ENCODE measurements around a stretch of chr10.

GRCh38 chr10:27046254-27046751 is 54.0 kb downstream of the ANKRD26 start:
- PRO-cap: no peak

DNA sequence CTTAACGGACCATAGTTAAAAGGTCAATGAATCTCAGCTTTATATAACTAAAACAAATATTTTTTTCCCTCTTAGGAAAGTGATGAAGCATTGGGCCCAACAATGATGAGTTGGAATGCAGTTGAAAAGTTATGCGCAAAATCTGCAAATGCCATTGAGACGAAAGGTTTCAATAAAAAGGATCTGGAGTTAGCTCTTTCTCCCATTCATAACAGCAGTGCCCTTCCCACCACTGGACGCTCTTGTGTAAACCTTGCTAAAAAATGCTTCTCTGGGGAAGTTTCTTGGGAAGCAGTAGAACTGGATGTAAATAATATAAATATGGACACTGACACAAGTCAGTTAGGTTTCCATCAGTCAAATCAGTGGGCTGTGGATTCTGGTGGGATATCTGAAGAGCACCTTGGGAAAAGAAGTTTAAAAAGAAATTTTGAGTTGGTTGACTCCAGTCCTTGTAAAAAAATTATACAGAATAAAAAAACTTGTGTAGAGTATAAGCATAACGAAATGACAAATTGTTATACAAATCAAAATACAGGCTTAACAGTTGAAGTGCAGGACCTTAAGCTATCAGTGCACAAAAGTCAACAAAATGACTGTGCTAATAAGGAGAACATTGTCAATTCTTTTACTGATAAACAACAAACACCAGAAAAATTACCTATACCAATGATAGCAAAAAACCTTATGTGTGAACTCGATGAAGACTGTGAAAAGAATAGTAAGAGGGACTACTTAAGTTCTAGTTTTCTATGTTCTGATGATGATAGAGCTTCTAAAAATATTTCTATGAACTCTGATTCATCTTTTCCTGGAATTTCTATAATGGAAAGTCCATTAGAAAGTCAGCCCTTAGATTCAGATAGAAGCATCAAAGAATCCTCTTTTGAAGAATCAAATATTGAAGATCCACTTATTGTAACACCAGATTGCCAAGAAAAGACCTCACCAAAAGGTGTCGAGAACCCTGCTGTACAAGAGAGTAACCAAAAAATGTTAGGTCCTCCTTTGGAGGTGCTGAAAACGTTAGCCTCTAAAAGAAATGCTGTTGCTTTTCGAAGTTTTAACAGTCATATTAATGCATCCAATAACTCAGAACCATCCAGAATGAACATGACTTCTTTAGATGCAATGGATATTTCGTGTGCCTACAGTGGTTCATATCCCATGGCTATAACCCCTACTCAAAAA is 15.1 kb downstream of the MASTL start:
- PRO-cap: no peak

DNA sequence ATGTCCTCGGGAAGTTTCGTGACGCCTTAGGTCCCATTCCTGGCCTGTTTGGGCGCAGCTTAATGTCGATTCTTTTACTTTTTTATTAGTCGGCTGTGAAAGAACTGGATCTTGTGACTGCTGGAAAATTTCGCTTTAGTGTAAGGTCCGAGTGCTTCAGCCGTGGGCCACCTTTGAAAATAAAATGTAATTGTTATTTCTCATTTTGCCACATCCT is 694 bp downstream of the RAB18 start:
- PRO-cap: no peak

DNA sequence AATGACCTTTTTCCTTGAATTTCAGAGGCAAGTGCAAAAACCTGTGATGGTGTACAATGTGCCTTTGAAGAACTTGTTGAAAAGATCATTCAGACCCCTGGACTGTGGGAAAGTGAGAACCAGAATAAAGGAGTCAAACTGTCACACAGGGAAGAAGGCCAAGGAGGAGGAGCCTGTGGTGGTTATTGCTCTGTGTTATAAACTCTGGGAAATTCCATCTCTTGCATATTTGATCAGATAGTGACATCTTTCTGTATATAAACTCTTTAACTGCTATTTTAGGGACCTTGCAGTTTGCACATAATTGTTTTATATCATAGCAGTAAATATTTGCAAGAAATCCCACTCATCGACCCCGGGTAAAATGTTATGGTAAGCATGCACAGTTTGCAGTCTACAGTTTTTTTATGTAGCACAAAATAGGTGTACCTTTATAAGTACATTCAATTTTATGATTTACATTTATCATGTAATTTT is 33.8 kb downstream of the RAB18 start:
- PRO-cap: no peak

- PRO-cap: no peak
Measured at GRCh38 chr10:27743763-27744066, 1.9 kb downstream of the MKX start.

GRCh38 chr10:27747144-27747436 is 1.5 kb upstream of the MKX start:
- PRO-cap: no peak

DNA sequence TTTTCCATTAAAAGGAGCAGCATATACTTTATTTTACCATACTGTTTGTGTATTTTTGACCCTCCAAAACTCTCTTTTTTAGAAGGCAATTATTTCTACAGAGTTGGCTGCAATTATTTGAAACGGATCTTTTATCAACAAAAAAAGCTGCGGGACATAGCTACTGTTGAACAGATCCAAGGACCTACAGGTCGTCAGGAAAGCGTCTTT is 93.0 kb upstream of the MKX start:
- PRO-cap: no peak

DNA sequence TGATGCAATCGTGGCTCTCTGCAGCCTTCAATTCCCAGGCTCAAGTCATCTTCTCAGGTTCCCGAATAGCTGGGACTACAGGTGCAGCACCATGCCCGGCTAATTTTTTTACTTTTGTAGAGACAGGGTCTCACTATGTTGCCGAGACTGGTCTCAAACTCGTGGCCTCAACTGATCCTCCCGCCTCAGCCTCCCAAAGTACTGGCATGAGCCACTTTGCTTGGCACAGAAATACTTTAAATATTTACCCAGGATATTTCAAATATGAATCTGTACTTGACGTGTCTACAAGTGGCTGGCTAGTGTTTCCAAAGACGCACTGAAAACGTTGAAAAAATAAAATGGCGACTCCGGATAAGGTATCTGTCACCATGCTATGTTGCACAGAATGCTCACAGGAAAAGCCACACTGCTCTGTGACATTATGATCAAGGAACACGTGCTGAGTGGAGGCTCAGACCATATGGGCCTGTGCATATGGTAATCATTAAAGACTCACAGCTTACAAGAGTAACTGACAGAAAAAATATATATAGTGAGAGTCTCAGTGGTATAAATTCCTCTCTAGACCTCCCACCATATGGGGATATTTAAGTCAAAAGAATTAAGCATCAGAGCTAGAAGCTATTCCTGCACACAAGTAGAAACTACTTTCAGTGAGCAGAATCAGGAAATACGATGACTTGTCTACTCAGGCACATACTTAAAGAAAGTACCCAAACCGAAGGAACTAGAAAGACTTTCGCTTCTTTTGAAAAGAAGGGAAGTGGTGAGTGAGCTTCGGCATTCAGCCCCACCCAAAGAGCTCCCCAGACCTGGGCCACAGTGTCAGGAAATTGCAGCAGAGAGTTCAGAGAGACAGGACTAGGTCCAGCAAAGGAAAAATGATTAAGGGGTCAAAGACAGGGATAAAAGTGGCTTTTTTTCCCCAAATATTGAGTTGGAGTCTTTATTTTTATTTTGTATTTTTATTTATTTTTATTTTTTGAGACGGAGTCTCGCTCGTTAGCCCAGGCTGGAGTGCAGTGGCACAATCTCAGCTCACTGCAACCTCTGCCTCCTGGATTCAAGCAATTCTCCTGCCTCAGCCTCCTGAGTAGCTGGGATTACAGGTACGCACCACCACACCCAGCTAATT is 65.1 kb upstream of the MPP7 start:
- PRO-cap: no peak

DNA sequence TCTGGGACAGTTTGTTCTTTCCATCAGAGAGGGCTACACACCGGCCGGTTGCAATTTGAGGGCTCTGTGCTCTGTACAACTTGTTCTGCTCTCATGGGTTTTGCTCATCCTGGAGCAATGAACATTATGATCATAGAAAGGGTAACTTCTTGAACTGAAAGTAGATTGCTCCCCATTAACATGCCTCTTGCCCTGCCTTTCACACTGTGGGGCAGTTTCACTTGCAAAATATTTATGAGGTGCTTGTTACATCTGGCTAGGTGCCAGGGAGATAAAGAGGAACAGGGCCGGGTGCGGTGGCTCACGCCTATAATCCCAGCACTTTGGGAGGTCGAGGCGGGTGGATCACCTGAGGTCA is 97.3 kb upstream of the MPP7 start:
- PRO-cap: no peak

DNA sequence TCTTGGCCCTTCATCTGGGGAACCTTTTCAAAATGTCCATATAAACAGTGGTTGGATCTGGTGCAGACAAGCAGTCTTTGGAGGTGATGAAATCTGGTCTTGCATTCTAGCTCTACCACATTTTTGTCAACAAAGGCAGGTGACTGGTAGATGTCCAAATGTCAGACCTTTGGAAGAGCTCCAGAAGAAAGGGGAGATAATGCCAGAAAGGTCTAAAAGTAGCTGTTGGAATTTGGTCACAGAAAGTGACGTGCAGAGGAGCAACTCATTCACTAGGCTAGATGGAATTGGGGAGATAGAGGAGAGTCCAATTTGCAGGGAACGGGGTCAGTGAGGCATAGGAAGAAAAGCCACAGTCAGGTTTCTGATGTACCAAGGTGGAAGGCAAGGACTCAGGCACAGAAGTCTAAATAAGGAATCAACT is 36.4 kb upstream of the WAC start:
- PRO-cap: no peak

DNA sequence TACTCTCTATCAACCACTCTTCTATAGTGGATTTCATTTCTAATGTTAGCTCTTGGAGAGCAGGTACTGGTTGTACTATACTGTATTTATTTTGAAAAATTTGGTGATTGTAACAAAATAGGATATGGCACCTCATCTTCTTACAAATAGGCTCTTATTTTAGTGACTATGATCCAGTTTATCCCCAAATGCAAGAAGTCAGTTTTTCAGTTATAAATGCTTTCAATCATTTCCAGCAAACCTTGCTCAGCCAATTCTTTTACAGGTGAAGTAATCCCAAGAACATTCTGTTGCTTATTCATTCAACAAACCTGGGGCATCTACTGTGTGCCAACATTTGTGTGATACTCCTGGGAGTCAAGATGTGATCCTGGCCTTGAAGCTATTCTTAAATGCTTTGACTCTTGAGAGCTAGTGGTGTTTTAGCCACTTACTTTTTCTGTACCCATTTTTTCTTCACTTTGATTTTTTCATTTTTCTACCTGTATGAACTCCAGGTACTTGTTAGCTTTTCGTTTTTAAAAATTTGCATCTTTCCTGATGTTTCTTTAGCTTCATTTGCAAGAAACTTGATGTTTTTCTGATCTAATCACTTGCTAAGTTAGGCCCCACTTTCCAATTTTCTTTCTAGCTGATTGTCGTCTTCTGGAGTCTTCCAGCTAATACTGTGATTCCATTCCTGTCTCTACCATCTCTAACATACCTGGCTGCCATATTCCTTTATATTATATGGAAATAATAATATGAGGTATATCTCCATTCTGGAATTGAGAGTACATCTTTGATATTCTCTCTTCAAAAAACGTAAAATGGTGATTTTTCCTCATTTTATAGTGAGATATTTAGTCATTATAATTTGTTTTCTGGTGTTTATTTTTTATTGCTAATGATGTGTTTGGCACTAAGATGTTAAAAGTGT is 4.7 kb downstream of the WAC start:
- PRO-cap: no peak

DNA sequence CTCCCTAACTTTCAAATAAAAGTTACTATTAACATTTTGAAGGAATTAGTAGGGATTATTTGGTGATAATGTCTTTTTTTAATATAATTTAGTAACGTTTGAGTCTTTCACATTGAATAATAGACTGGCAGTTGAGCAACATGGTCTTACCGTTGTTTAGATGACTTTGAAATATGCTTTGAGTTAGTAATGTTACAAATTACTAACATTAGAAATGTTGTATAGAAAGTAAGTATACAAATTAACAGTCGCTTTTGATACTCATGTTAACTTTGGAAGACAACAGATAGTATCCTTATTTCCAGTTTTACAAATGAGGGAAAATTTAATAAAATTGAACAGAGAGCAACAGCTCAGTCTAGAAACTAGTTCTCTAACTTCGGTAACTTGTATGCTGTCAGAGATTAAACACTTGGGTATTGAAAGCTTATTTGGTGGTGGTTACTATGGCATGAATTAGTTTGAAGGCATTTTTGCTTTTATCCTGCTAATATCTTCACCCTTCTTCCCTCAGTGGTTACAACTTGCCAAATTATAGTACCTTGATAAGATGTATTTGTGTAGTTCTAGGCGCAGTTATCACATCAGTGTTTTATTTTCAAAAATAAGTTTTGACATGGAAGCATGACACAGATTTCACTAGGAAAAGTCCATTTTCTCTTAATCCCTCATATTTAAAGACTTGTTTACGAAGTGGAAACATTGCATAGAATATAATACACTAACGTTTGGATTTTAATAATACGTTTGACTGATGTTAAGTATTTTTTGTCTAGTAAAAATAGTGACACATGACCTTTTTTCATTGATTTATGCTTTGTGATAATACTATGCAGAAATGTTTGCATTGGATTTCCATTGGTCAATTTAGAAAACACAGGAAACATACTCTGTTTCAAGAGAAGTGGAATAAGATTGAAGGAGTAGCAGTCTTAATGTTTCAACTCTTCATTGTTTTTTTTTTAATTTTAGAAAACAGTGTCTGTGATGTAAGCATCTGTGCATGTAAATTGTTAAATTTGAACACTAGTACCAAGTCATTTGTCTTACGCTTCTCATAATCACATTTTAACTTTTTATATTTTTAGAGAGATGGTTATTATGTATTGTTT is 7.4 kb downstream of the WAC start:
- PRO-cap: no peak

GRCh38 chr10:28583807-28584553 is 51.1 kb downstream of the WAC start:
- PRO-cap: no peak

GRCh38 chr10:28589374-28589856 is 56.5 kb downstream of the WAC start:
- PRO-cap: no peak

- PRO-cap: no peak
Measured at GRCh38 chr10:28680378-28680741, 3.0 kb downstream of the BAMBI start.

GRCh38 chr10:28795649-28796236 is 118.4 kb downstream of the BAMBI start:
- PRO-cap: no peak

GRCh38 chr10:28879807-28880415 is 202.6 kb downstream of the BAMBI start:
- PRO-cap: no peak

DNA sequence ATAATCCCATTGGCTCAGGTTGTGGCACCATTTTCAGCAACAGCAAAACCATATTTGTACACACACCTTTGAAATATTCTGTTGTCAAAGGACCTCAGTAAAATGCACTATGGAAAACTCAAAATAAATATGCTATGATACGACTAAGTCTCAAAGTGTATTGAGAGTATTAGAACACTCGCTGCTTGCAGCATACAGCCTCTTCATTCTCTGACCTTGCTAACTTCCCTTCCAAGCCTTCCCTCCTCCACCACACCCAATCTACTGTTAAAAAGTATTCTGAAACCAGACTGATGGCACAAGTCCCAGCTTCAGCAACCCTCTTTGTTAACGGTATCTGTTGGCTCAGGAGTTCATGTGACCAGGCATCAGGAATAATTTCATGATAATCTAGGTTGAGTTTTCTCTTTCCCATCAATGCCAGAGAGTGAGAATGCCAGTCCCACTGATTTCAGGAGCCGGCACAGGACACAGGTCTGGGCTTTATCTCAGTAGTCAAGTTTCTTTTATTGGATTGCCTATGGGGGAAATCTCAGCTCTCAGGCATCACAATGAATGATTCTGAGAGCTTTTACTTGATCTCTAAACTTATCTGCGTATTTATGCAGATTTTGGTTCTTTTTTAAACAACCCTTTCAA is 231.1 kb upstream of the LYZL1 start:
- PRO-cap: no peak

- PRO-cap: no peak
Measured at GRCh38 chr10:29142524-29143123, 146.2 kb upstream of the LYZL1 start.

DNA sequence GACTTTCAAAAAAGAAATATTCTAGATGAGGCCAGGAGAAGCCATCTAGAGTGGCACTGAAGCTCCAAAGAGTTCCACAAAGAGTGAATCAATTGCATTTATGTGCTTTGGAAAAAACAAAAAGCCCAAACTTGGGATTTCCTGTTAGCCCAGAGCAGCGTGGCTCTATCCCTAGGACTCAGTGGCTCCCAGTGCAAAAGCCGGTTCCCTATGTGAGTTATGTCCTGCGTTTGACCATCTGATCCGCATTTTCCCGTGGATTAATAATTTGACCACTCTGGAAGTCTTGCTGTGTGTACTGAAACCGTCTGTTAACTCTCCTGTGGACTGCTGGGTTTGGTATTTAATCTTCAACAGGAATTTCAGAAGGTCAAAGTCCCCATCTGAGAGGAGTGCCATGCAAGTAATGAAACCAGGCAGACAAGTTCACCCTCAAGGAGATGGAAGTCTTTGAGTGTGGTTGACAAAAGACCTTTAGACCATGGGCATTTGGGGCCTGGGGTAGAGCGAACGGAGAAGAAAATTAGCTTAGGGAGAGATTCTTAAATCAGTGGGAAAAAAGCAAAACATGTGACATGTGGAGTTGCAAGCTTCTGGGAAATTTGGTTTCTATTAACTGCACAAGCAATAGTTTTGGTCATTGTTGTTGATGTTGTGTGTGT is 38.0 kb downstream of the LYZL1 start:
- PRO-cap: no peak